Cardiac fibroblast (primary cell): ENCODE results near the gene SLC26A1.

- RRBS, result no CpG with 5 or more reads among the region's 6 CpGs
Measured at GRCh38 chr4:373369-373968, 35.9 kb downstream of the ZNF141 start.

- RRBS, result no CpG with 5 or more reads among the region's 7 CpGs
Measured at GRCh38 chr4:465918-466685, 32.9 kb downstream of the ZNF721 start.

- RRBS, result no CpG with 5 or more reads among the region's 33 CpGs
Measured at GRCh38 chr4:576993-577440, 922 bp upstream of the TMEM271 start.

DNA sequence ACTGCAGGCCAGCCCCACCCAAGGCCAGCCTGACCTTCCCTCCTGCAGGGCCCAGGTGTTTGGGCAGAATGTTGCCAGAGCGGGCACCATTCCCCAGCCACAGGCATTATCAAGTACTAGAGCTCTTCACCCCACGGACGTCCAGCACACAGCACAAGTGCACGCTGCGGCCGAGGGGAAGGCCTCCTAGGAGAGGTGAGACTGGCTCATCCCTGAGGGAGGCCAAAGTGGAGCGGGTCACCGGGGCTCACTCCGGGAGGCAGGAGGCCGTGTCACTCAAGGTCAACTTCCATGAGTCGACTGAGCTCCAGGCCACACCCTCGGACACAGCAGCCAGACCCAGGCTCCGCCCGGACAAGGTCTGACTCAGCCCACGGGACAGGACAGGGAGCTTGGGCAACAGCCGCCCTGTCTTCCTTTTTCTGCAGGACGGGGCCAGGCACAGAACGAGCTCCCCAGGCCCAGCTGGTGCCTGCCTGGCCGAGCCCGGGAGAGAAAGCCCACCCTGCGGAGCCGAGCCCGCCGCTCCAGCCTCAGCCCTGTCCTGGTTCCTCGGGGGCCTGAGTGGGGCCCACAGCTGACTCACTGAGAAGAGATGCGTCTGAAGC lies 1.8 kb downstream of the SLC49A3 start:
- RRBS, result 3% methylated on average over 5 of the region's 26 CpGs

GRCh38 chr4:693126-693743 lies 4.3 kb upstream of the SLC49A3 start:
- RRBS, result 82% methylated on average over 4 of the region's 21 CpGs

DNA sequence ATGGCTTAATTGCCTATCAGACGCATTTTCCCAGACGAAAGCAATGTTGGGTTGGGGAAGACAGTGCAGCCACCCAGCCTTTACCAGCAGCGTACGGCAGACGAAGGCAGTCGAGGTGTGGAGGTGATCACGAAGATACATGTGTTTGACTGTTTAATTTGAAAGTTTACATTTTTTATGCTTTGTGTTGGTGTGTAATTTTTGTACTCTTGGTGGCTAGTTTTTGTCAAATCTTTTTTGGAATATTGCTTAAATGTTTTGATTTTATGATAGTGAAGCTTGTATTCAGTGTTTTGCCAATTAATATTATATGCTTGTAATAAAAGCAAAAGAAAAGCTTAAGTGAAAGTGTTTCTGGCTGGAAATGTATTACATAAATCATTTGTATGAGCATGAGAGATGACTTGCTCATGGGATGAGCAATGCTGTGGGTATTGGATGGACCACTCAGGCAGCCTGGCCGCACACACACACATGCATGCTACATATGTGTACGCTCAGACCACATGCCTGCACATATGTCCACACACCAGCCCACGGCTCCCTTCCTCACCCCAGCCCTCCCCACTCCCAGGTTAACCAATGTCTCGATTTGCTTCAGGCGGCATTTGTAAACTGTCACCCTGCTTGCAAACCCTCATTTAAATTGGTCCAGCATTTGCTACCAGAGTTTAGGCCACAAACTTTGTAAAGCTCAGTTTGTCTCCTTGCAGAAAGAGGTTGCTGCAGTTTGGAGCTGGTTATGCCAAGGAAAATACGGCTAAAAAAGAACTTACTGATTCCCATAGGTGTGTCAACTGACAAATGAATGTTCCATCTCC lies 56.0 kb downstream of the CPLX1 start:
- RRBS, result no CpG with 5 or more reads among the region's 13 CpGs

DNA sequence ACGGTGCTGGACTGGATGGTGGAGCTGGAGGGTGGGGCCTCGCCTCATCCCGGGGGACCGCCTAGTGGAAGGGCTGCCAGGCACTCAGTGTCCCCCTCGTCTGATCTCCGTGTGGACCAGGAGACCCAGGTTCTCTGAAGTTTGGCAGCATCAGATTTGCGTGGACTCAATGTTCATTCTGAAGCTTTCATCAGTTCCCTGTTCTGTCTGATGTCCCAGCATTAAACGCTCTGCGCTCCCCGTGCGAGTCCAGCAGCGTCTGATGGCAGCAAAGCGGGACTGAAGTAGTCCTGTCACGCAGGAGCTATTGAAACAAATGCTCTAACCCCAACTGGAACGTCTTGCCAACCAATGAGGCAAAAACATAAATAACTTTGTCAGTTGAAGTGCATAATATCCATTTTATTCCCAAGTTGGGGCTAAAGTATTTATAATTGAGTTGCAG lies 7.1 kb downstream of the CPLX1 start:
- RRBS, result no CpG with 5 or more reads among the region's 15 CpGs

- RRBS, result no CpG with 5 or more reads among the region's 13 CpGs
Measured at GRCh38 chr4:922715-923248, 9.3 kb downstream of the GAK start.

DNA sequence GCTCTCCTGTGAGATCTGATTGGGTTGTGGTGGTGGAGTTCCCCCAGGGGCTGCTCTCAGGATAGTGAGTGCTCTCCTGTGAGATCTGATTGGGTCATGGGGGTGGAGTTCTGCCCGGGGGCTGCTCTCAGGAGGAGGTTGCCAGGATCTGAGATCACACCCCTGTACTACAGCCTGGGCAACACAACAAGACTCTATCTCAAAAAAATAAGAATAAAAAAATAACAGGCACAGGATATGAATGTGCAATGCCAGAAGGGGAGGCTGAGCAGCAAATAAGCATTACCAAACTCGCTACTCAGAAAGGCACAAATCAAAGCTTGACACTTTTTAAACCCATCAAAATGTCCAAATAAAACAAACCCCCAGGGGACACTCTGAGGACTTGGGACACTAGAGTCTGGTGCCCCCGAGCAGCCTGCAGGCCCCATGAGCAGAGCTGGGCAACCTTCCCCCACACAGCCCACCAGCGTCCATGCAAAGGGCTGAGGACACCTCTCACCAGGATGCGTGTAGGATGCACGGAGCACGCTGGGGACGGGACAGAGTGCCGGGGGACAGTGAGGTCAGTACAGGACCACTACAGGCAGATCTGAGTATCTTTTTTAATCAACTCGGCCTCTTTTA lies 7.1 kb downstream of the GAK start:
- RRBS, result 45% methylated on average over 1 of the region's 10 CpGs

- RRBS, result no CpG with 5 or more reads among the region's 33 CpGs
Measured at GRCh38 chr4:930926-931901, 902 bp downstream of the GAK start.

DNA sequence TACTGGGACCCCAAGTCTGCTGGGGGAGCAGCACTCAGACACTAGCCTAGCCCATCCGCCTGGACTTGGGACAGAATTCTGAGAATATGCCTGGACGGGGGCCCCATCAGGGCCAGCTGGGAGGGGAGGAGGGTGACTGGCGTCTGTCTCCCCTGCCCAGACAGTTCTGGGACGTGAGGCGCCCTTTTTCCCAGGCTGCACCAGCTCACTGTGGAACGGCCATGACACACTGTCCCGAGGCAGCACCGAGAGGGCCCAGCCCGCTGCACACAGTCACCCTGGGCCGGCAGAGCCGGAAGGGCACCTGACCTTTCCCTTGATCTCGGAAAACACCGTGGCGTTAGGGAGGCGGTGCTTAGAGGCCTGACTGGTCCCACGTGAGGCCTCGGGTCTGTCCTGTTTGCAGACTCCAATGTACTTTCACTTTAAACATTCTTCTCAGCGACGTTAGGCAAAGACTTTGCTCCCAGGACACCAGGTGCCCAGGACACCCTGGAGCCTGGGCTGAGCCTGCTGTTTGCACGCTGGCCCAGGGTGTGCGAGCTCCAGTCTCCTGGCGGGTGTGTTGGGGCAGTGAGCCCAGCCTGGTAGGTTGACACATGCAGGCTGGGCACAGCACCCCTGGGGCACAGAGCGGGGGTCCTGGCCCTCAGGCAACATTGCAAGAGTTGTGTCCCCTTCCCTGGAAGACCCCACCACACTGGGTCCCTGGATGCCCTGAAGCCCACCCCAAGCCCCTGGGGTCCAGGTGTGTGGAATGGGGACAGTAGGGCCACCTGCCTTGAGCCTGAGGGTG lies 594 bp downstream of the SLC26A1 start:
- RRBS, result no CpG with 5 or more reads among the region's 23 CpGs

DNA sequence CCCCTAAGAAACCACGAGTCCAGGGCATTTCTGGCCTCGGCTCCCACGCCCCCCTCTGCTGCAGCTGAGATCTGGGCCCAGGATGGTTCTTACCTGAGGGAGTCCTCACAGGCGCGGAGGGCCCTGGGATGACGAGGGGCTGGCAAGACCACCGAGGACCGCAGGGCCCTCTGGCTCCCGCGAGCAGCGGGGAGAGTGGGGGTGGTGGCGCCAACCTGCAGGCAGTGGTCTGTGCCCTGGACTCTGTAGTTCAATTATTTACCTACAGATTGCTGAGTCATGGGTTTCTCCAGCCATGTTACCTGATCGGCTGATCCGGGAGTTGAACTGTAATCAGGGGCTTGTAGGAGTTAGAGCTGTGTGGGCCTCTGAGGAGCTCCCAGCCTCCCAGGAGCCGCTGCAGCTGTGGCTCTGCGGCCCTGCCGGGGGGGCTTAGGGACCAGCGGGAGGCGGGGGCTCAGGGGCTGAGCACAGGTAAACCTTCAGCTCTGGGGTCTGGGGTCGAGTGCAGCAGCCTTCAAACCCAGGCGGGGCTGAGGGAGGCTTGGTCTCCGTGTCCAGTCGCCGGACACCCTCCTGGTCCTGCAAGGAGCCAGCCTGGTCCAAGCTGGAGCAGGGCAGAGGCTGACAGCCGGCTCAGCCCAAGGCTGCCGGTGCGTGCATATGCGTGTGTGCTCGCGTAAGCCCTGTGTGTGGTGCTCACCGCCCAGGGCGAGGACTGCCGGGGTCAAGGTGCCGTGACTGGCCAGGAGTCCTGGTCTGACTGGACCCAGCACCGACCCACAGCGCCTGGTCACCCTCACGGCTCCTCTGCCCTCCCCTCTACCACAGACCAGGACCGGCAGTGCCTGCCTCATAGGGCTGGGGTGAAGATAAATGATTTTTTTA lies at the start of gene SLC26A1:
Gene SLC26A1, minus strand, starts transcription at position 197 of the 888 bp plus-strand sequence.
- RRBS, result 73% methylated on average over 10 of the region's 38 CpGs

DNA sequence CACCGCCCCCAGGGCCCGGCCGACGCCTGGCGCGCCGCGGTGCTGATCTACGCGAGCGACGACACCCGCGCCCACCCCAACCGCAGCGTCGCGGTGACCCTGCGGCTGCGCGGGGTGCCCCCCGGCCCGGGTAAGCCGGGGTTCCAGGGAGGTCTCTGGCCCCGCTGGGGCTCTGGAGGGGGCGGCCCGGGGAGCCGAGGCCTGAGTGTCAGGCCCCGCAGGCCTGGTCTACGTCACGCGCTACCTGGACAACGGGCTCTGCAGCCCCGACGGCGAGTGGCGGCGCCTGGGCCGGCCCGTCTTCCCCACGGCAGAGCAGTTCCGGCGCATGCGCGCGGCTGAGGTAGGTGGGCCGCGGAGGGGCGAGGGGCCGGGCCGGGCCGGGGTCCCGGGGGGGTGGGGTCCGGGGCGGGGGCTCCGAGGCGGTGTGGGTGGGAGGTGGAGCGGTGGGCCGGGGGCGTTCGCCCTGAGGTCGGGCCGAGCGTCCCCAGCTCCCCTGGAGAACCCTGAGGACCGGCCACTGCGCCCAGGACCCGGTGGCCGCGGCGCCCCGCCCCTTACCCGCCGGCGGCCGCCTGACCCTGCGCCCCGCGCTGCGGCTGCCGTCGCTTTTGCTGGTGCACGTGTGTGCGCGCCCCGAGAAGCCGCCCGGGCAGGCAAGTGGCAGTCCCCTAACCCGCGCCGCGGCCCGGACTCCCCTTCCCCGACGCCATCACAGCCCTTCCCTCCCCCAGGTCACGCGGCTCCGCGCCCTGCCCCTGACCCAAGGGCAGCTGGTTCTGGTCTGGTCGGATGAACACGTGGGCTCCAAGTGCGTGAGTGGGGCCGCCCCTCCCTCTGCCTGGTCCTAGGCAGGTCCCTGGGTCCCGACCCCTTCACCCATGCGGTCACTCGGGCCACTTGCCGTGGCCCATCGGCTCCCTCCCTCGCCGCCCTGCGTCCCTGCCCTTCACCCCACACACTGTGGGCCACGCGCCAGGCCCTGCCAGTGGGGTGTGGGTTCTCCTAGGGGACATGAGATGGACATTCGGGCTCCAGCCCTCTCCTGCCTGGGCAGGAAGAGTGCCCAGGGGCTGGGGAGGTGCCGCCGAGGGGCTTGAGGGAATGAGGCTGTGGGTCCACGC lies 8.2 kb upstream of the FGFRL1 start:
- RRBS, result 3% methylated on average over 47 of the region's 116 CpGs

DNA sequence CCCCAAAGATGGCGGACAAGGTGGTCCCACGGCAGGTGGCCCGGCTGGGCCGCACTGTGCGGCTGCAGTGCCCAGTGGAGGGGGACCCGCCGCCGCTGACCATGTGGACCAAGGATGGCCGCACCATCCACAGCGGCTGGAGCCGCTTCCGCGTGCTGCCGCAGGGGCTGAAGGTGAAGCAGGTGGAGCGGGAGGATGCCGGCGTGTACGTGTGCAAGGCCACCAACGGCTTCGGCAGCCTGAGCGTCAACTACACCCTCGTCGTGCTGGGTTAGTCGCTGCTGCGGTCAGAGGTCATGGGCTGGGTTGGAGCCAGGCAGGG lies 10.7 kb downstream of the FGFRL1 start:
- RRBS, result 100% methylated on average over 3 of the region's 25 CpGs

DNA sequence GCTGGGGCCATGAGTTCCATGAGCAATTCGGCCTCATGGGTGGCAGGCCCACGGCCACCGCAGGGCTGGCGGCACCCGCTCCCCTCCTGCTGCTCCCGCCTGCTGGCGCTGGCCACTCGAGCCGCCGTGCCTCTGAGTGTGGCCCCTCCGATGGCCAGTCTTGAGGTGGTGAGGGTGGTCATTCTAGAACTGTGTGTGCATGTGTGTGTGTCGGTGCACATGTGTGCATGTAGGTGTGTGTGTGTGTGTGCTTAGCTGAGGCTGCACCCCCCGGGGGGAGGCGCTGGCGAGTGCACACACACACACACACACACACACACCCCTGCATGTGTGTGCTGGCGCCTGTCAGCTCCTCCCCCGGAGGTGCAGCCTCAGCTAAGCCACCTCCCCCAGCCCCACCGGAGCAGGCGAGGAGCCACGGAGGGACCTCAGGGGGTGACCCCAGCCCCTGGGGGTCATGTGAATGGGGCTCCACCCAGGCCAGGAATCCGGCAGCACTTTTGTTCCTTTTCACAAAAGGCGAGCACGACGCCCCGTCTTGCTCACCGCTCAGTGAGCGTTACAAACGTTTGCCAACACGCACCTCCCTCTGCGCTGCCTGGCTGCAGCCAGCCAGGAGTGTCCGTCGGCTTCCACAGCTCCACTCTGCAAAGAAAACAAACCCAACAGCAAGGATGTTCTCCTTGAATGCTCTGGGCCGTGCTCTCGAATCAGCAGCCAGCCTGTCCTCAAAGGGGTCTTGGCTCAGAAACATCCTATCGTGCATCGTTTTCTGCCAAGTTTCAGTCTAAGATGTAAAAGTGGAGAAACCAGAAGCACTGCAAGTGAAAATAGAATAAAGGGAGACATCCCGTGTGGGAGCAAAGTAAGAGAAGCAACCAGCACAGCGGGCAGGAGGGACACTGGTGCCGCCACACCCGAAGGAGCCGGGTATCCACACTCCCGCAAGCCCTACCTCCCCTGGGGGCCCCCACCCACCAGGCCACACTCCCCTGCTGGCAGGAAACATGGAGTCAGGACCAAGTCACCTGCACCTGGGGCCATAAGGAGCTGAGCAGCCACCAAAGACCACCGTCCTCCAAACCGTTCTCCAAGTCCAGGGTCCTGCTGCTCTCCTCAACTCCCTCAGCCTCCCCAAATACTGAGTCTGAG lies 30.1 kb downstream of the FGFRL1 start:
- RRBS, result 16% methylated on average over 9 of the region's 44 CpGs

DNA sequence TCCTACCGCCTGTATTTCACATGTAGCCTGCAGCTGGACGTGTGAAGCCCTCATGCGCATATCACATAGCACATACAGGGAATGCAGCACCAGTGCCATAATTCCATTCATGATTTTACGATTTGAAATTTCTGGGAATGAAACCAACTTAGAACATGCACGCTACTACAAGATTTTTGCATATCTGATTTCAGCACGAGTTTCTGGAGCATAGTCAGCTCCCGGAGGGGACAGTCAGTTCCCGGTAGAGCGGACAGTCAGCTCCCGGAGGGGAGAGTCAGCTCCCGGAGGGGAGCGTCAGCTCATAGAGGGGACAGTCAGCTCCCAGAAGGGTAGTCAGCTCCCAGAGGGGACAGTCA lies 41.8 kb downstream of the FGFRL1 start:
- RRBS, result 20% methylated on average over 2 of the region's 12 CpGs

- RRBS, result no CpG with 5 or more reads among the region's 8 CpGs
Measured at GRCh38 chr4:1213710-1214132, 35.2 kb downstream of the CTBP1 start.

DNA sequence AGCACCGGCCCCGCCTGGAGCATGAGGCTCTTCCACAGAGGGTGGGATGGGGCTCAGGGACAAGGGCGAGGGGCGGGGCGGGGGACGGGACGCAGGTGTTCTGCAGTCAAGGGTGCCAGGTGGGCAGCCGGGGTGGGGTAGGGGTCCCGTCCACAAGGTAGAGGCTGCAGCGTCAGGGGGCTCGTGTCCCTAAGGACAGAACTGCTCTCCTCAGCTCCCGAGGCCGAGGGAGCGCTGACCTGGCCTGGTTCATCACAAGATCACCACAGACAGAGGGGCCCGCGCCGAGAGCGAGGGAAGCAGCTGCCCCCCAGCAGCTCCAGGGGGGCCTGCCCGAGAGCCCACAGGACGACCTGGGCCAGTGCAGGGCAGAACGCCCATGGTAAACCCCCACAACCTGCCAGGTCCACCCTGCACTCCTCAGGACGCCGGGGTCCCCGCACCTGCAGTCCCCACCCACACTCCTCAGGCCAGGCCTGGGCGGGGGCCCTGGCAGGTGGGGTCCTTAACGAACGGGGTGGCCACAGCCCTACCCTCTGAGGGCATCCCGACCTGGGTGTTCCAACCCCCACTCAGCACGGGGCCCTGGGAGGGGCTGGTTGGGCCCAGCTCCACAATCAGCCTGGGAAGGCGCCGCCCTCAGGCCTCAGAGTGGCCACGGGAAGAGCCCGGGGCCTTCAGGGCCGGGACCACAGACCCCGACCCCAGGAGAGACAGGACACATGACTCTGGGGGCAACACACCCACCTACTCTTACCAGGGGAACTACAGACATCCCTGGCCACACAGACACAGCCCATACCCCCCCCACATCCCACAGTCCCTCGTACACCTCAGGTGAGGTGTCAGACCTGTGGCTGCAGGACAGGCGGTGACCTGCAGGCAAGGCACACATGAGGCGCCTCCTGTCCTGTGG lies 26.5 kb downstream of the CTBP1 start:
- RRBS, result no CpG with 5 or more reads among the region's 38 CpGs

- RRBS, result 77% methylated on average over 13 of the region's 33 CpGs
Measured at GRCh38 chr4:1244029-1245000, 4.6 kb downstream of the CTBP1 start.

- RRBS, result no CpG with 5 or more reads among the region's 23 CpGs
Measured at GRCh38 chr4:1311965-1312298, 22.2 kb downstream of the MAEA start.